LUHMES (cell line): ENCODE measurements around a stretch of chr6.

DNA sequence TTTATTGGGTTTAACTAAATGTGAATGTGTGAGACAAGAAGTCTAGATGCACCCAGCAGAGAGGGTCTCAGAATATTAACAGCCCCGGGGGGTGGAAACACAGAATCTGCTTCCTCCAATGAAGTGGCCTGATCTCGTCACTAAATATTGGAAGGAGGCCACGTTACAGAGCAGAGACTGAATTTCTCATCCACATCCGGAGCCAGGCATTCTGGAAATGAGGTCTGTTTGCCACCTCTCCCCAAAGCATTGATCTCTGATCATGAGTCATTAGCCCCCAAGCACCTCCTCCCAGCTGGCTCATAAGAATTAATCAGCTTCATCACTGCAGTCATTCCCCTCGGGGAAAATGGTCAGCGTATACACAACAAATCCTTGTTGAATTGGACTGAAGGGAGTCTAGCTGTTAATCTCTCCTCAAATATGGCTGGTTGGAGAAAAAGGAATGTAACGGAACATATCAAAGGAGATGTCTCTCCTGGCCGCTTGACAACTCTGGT lies 76.5 kb downstream of the RNF182 start:
- PRO-cap = no peak

GRCh38 chr6:14139474-14140261 lies 22.1 kb downstream of the CD83 start:
- PRO-cap = no peak

- PRO-cap = no peak
Observed at GRCh38 chr6:14151020-14151584, 33.5 kb downstream of the CD83 start.

DNA sequence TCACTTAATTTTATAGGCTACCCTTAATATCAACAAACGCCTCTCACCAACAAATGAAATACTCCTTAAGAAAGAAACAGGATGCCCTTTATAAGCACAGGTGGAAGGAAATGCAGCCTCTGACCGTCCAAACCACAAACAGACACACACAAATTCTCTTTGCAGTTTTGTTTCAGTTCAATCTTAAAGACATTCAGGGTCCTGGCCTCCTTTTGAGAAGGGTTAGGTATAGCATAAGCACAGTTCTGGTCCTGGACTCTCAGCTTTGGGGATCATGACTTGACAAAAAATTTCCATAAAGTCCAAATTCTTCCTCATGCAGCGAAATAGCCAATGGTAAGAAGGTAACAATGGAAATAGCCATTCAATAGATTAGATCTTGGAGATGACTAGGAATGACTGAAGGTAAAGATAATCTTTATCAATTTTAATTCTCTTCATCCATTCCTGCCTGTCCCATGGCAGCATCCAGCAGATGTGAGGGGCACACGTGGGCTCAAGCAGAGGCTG lies 123.8 kb downstream of the CD83 start:
- PRO-cap = no peak

GRCh38 chr6:14258812-14259061 lies 141.2 kb downstream of the CD83 start:
- PRO-cap = no peak

DNA sequence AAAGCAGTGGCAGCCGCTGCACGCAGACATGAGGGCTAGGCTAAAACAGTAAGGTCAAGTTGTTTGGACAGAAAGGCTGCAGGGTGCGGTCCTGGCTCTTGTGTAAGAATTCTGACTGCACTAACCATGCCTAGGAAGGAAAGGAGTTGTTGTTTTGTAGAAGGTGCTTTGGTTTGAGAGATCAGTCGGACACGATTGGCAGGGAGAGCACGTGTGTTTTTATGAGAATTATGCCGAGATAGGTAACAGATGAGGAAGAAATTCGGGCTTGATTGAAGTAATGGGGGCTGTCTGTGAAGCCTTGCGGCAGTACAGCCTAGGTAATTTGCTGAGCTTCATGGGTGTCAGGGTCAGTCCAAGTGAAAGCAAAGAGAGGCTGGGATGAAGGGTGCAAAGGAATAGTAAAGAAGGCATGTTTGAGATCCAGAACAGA lies 181.5 kb downstream of the CD83 start:
- PRO-cap = no peak

GRCh38 chr6:14361189-14361919 lies 243.8 kb downstream of the CD83 start:
- PRO-cap = no peak

DNA sequence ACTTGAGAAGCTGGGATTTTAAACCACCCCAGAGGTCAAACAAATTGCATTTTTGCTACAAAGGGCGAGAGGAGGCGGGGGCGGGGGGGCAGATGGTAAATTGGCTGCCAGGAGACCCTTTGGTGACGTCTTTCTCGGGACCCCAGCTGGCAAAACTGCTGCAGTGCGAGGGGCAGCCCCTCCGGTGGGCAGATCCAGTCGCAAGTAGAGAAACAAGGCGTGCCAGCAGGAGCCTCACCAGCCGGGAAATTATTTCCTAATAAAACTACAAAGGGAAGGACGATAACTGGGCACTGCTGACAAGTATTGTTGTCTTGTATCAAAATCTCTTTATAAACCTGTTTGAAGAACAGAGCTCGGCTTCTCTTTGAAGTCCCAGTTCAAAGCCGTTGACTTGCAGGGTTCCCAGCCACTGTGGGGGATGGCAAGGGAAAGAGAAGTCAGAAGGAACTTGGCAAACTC lies 504.4 kb downstream of the CD83 start:
- PRO-cap = no peak

DNA sequence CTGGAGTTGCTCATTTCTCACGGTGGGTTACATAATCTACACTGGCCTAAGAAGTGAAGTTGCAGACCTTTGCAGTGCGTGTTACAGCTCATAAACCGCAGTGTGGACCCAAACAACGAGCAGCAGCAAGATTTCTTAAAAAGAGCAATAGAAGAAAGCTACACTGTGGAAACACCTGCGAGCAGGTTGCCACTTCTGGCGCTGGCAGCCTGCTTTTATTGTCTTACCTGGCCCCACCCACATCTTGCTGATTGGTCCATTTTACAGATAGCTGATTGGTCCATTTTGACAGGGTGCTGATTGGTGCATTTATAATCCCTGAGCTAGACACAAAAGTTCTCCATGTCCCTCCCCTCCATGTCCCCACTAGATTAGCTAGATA lies 462.9 kb upstream of the JARID2 start:
- PRO-cap = no peak

- PRO-cap = no peak
Observed at GRCh38 chr6:14984325-14984735, 261.5 kb upstream of the JARID2 start.

DNA sequence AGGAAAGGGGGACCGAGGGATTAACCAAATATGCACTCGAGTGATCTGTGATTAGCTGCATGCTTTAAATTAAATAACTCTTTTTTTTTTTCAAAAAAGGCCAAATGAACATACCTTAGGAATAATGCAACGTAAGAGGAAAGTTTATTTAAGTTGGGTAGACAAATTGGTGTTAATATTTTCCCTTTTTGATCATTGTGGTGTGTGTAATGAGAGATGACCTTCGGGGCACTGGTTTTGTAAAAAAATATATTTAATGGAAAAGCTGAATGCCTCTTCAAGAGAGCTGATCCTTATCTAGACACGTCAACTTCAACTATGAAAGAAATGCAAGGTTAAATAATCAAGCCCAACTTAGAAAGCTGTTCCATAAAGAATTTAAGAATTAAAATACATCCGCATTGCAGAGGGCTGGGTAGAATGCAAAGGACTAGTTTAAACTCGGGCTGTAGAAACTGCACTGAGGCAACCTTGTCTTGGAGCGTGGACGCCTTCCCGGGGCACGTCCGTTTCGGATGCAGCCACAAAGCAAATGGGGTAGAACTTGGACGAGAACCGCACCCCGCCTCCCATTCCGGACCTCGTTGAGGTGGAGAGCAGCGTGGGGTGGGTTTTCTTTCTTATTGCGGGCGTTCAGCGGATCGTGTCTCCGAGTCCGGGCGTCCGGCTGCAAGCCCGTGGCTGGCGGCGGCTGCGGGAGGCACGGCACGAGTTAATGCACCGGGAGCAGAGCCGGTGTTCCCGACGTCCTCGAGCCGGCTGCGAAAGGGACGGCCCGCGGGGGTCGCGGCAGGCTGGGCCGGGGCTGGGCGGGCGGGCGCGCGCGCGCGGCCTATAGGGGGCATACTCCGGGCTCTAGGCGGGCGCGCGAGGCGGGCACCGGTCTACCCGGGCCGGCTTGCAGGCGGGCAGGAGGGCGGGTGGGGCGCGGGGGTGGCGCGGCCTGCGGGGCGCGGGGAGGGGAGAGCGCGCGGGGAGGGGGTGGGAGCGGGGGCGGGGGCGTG lies 1.9 kb downstream of the JARID2 start:
- PRO-cap = unidirectional peak, plus-strand start at position 459 of the sequence; bidirectional peak, plus-strand start at position 616 of the sequence, minus-strand start at position 533 of the sequence; bidirectional peak, plus-strand start at position 843 of the sequence, minus-strand start at position 770 of the sequence

GRCh38 chr6:15260039-15260443 lies 14.2 kb downstream of the JARID2 start:
- PRO-cap = no peak

- PRO-cap = no peak
Observed at GRCh38 chr6:15266146-15266666, 20.3 kb downstream of the JARID2 start.

DNA sequence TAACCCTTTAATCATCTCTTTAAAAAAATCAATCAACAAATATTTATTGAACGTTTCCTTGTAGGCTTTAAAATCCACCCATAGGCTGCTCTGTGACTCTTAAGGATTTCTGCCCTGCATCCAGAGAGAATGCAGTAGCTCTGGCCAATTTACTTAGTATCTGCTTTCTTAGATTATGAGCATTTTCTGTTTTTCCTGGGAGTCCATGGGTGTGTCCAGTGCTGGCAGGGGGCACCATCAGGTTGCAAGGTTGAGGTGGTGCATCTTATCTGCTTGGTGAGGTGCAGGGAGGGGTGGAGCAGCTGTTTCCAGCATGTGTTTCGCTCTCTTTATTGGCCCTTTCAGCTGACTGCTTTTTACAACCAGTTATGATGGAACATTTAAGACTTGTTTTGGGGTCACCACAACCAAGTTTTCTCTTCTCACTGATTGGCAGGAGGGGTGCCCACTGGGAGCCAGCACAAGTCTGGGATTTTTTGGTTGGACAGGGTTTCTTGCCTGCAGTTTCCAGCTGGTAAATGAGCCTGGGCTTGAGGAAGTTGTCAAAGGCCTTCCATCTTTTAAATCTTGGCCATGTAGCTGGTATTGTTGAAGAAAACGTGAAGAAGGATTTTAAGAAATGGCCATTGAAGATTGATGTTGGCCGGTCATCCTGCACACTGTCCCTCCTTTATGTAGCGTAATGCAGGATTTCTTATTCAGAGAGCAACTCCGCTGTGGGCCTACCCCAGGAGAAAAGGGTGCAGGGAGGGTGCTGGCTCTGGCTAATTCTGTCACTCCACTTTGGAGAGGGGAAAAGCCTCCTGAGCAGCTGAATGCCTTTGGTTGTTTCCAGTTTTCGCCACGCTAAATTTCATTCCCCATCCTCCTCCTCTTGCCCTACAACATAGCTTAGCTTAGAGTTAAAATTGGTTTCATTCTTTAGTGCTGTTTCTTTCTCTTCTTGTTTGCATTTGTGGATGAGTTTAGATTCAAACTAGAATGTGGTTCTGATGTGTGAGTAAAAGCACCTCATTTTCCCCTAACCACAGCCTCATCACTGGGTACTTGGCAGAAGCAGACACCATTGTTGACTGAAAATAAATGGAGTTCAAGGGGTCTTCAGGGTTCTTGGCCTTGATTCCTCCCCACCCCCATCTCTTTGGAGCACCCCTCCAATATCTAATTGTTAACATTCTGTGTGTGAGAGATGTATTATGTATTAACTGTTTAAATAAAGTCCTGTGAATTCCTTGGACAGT lies 59.2 kb downstream of the JARID2 start:
- PRO-cap = no peak

DNA sequence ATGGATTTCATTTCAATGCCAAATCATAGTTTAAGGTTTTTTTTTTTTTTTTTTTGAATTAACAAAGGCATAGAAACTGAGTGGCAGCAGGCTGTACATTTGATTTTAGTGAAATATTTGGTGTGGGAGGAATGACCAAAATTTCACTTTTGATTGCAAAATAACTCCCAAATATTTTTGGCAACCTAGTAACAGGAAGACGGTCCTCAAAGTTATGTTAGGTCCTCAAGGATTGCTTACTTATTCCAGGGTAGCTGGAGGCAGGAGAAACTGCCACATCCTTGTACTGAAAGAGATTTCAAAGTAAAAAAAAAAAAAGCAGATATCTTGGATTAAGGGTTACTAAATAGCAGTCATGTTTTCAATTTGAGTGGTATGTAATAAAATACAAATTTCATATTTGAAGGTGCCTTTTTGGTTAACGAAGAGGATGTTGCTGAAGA lies 104.8 kb downstream of the JARID2 start:
- PRO-cap = no peak

- PRO-cap = no peak
Observed at GRCh38 chr6:15420697-15421432, 175.0 kb downstream of the JARID2 start.

GRCh38 chr6:15522063-15522580 lies 140.7 kb downstream of the DTNBP1 start:
- PRO-cap = no peak

- PRO-cap = no peak
Observed at GRCh38 chr6:15754403-15754978, 91.7 kb upstream of the DTNBP1 start.

DNA sequence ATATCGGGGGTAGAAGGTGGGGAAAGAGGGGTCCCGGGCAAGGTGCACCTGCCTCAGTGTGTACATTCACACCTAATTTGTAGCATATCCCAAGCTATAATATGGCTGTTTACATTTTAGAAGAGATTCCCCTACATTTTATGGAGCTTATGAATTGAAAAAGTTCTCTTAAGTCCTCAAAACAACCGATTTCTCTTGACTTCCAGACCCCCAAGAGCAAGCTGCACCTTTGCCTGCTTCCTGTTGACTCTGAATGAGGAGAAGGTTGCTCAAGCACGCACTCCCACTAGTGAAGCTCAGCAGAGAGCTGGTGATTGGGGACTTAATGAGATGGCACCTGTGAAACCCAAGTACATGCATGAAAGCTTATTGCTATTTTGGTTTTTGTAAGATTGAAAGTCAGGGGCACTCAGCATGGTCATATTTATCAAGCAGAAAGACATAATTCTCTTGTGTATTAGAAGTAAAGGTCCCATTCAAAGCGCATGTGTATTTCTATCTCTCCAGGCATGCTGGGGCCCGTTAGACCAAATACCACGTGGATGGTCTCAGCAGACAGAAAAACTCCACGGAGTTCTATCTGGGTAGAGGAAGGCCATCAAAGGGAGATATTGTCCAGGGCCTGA lies 224.6 kb upstream of the DTNBP1 start:
- PRO-cap = no peak

DNA sequence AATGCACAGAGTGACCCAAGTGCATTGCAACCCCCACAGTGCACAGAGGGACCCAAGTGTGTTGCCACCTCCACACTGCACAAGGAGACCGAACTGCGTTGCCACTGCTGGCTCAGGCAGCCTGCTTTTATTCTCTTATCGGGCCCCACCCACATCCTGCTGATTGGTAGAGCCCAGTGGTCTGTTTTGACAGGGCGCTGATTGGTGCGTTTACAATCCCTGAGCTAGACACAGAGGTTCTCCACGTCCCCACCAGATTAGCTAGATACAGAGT lies 60.3 kb upstream of the MYLIP start:
- PRO-cap = no peak